Helper T cell (primary cell): ENCODE results near the gene ADO.

GRCh38 chr10:62016717-62017593, 115.5 kb downstream of the ARID5B start:
- PRO-cap, 2 experiments = no peak in any of the 2 experiments

GRCh38 chr10:62037080-62037658, 135.7 kb downstream of the ARID5B start:
- PRO-cap, 2 experiments = no peak in any of the 2 experiments

DNA sequence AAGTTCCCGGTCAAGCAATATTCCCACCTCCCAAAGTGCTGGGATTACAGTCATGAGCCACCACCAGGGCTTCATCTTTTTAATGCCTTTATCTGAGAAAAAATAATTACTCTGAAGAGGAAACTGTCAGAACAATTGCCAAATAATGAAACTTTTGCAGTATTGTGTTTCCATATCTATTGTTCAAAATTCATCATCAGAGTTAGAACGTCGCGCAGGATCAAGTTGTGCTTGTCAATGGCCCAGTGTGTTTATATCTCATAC, 143.0 kb downstream of the ARID5B start:
- PRO-cap, 2 experiments = no peak in any of the 2 experiments

- PRO-cap, 2 experiments = no peak in any of the 2 experiments
Observed at GRCh38 chr10:62052042-62052717, 150.7 kb downstream of the ARID5B start.

DNA sequence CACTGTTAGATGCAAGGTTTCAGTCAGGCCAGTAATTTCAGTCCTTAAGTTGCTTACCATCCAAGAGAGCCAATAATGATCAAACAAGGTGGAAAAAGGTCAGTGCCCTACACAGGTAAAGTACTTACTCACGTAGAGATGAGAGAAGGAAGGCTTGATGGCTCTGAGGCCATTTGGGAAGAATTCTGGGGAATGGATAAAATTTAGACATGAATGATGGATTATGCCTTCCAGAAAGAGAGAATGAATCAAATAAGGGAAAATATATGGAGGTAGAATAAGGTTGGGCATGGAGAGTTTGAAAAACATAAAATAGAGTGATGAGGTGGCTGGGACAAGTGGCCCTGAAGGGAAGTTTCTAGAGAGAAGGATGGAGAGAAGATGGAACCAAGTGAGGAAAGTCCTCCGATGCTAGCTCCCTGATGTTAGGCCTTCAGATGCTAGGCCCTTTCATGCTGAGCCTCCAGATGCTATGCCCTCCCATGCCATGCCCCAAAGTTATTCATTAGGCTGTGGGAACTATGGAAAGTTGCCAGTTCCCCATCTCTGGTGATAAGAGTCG, 159.7 kb downstream of the ARID5B start:
- PRO-cap, 2 experiments = no peak in any of the 2 experiments

DNA sequence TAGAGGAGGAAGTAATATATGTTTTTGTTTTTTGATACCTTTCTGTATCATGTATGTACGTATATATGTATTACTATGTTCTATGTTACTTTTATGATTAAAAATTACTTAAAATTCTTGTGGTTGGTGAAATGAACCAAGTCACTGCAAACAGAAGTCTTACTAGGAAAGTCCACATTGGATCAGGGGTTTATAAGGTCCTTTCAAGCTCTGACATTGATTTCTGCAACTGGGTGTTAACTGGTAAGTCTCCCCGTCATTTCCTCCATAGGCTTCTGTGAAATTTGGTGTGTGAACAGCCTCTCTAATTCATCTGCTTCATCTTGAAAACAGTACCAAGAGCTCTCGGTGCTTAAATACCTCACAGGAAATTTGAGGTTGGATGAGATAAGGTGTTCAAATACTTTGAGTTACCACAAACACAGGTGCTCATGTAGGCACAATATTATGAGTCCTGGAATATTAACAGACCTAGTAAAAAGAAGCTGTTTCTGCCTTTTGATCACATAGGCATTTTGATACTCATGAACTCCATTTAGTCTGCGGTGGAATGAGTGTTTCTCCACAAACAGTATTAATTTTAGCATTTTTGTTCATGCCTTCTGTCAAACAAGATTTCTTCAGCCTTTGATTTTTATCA, 85.3 kb downstream of the RTKN2 start:
- PRO-cap, 2 experiments = peak in 2 of 2 experiments; most common plus-strand start position 321 of the sequence (in 1); most common minus-strand start position 279 of the sequence (in 2)

- PRO-cap, 2 experiments = no peak in any of the 2 experiments
Observed at GRCh38 chr10:62244856-62245337, 23.7 kb downstream of the RTKN2 start.

DNA sequence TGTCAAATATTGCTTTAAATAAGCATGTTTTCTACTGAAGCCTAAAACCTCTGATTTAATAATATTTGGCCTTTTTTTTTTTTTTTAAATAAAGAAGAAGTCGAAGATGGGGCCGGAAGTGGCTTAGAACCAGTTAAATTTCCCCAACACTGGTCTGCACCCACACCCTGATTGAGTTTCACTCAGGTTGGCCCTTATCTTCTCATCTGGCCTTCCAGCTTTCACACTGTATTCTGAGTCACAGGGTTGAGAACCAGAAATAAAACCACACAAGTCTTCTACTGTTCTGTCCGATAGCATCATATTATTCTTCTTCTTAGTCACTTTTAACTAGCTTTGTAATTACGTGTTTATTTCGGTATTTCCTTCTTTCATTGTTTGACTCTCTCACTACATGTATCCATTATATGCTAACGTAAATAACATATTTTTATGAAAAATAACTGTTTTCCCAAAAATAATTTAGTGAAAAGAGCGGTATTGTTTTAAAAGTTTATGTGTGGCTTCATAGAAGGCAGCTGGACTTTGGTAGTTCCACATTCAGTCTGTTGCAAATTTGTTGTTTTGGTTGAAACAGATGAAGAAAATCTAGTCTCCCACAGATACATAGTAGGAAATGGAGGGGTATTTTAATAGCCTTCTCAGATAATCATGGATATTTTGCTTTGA, 10.0 kb downstream of the ZNF365 start:
- PRO-cap, 2 experiments = peak in 1 of 2 experiments; most common plus-strand start position 270 of the sequence (in 1)

- PRO-cap, 2 experiments = no peak in any of the 2 experiments
Observed at GRCh38 chr10:62620641-62620967, 183.9 kb upstream of the ADO start.

- PRO-cap, 2 experiments = peak in 2 of 2 experiments; most common plus-strand start chr10:62637576 (in 1); most common minus-strand start chr10:62637486 (in 2)
Observed at GRCh38 chr10:62636867-62637820, 167.4 kb upstream of the ADO start.

- PRO-cap, 2 experiments = peak in 2 of 2 experiments; most common plus-strand start chr10:62804702 (in 1); most common minus-strand start chr10:62805093 (in 2)
Observed at GRCh38 chr10:62804568-62805373, at the start of gene ADO. TSS of gene ADO (plus strand) at chr10:62804720.

DNA sequence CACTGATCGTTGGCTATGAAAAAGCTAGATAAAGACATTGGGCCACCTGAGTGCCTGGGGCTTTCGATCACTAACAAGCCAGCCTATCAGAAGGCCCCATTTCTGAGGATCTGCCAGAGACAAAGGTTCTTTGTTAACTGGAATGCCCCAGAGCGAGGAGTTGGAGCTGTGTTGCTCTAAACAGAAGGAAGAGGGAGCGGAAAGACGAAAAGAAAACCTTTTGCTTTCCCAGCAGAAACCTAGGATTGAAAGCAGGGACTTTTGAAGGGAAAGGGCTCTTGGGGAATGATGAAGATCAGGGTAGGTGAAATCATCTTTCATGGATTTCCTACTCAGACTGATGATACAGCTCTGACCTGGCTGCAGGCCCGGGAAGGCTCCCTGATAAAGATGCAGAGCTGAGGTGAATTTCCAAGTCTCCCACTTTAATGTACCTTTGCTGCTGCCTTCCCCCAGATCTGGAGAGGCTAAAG, 95.5 kb upstream of the EGR2 start:
- PRO-cap, 2 experiments = no peak in any of the 2 experiments

- PRO-cap, 2 experiments = no peak in any of the 2 experiments
Observed at GRCh38 chr10:63223945-63224710, 91.0 kb downstream of the NRBF2 start.

GRCh38 chr10:63267066-63268204, 134.3 kb downstream of the NRBF2 start:
- PRO-cap, 2 experiments = peak in 2 of 2 experiments; most common plus-strand start chr10:63267569 (in 2); most common minus-strand start chr10:63267622 (in 1)

- PRO-cap, 2 experiments = no peak in any of the 2 experiments
Observed at GRCh38 chr10:63491580-63492353, 26.0 kb upstream of the JMJD1C start.

DNA sequence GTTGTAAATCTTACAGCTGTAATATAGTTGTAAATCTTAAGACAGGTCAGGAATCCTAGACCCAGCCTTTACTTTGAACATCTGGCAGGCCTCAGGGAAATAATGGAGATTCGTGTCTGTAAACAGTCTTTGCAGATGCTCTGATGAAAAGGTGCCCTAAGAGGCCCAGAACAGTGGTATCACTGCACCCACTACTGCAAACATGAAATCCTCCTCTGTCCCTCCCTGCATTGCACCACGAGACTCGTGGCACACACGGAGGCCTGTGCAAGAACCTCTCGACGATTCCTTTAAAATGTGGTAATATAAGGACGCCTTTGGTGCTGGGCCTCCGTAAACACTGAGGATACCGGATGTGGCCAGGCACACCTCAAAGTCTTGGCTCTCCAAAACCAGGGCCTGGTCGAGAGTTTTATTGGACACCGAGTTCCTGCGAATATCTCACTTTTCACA, 573 bp upstream of the REEP3 start:
- PRO-cap, 2 experiments = peak in 2 of 2 experiments; most common plus-strand start position 334 of the sequence (in 2); most common minus-strand start position 280 of the sequence (in 2)

GRCh38 chr10:63601700-63602279, 80.6 kb downstream of the REEP3 start:
- PRO-cap, 2 experiments = no peak in any of the 2 experiments

GRCh38 chr10:63628502-63629078, 107.4 kb downstream of the REEP3 start:
- PRO-cap, 2 experiments = no peak in any of the 2 experiments

GRCh38 chr10:63629103-63629922, 108.1 kb downstream of the REEP3 start:
- PRO-cap, 2 experiments = peak in 1 of 2 experiments; most common plus-strand start chr10:63629857 (in 1); most common minus-strand start chr10:63629830 (in 1)

DNA sequence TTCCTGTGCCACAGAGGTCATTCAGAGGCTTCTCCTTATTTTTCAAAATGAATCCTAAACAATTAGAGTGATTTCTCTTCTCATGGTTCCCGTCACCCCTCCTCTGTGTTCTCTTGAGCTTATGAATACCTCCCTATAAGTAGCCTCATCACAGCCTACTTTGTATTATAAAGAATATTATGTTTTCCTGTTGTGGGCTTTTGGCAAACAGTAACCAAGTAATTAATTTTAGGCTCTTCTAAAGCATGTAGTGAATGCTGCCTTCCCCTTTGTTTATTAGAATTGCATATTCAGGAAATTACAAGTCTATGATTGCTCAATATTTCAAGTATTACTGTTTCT, 179.5 kb downstream of the REEP3 start:
- PRO-cap, 2 experiments = no peak in any of the 2 experiments